ENCODE measurements around a stretch of chr5.

GRCh38 chr5:98929327-98930089 lies 701 bp upstream of the CHD1 start:
- PRO-cap: bidirectional peak, plus-strand start at chr5:98929494, minus-strand start at chr5:98929714

GRCh38 chr5:98947553-98947810 lies 18.7 kb upstream of the CHD1 start:
- PRO-cap: no peak

GRCh38 chr5:100595229-100595869 lies 60.2 kb downstream of the FAM174A start:
- PRO-cap: no peak

GRCh38 chr5:100827155-100828002 lies 75.7 kb downstream of the ST8SIA4 start:
- PRO-cap: no peak

- PRO-cap: no peak
Measured at GRCh38 chr5:102531491-102531889, 32.7 kb upstream of the SLCO6A1 start.

DNA sequence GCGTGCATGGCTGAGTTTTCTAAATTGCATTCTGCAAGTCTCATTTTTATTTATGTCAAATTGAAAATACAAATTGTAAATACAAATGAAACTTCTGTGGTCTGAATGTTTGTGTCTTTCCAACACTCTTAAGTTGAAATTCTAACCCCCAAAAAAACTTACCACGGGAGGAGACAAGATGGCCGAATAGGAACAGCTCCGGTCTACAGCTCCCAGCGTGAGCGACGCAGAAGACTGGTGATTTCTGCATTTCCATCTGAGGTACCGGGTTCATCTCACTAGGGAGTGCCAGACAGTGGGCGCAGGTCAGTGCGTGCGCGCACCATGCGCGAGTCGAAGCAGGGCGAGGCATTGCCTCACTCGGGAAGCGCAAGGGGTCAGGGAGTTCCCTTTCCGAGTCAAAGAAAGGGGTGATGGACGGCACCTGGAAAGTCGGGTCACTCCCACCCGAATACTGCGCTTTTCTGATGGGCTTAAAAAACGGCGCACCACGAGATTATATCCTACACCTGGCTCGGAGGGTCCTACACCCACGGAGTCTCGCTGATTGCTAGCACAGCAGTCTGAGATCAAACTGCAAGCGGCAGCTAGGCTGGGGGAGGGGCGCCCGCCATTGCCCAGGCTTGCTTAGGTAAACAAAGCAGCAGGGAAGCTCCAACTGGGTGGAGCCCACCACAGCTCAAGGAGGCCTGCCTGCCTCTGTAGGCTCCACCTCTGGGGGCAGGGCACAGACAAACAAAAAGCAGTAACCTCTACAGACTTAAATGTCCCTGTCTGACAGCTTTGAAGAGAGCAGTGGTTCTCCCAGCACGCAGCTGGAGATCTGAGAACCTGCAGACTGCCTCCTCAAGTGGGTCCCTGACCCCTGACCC lies 83.8 kb upstream of the PAM start:
- PRO-cap: no peak

DNA sequence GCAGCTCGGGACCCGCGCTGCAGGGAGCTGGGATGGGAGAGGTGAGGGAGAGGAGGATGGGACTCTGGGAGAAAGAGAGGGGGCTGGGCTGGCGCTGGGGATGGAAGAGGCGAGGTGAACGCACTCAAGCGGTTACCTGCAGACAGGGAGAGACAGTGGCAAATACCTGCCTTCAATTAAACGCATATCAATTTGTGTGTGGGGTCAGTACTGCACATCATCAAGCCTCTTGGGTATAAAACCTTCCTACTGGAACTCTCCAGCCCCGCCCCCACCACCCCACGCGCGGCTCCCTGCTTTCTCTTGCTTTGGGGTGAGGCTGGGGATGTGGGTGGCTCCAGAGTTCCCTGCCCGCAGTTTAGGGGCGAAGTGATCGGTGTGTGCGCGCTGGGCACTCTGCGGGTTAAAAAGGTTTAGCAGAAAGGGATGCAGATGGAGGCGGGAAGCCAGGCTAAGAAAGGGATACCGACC lies 1.0 kb upstream of the PAM start:
- PRO-cap: no peak

GRCh38 chr5:102755741-102755897 lies 514 bp downstream of the PAM start:
- PRO-cap: bidirectional peak, plus-strand start at chr5:102755788, minus-strand start at chr5:102755797

DNA sequence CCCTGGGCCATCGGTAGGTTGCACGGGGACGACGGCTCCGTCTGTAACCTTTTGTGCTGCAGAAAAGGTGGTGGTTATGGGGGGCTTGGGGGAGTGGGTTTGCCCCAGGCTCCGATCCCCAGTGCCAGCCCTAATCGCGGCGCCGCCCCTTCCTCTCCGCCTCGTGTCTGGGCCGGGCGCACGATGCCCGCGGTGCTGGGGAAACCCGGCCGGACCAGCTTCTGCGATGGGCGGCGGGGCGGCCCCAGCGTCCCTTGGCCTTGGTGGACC lies 256 bp downstream of the MACIR start:
- PRO-cap: bidirectional peak, plus-strand start at position 159 of the sequence, minus-strand start at position 48 of the sequence

- PRO-cap: no peak
Measured at GRCh38 chr5:103275926-103276556, 17.5 kb downstream of the MACIR start.

- PRO-cap: no peak
Measured at GRCh38 chr5:103561431-103561955, 1.1 kb downstream of the NUDT12 start.

GRCh38 chr5:107464447-107464758 lies 206.3 kb downstream of the EFNA5 start:
- PRO-cap: no peak

DNA sequence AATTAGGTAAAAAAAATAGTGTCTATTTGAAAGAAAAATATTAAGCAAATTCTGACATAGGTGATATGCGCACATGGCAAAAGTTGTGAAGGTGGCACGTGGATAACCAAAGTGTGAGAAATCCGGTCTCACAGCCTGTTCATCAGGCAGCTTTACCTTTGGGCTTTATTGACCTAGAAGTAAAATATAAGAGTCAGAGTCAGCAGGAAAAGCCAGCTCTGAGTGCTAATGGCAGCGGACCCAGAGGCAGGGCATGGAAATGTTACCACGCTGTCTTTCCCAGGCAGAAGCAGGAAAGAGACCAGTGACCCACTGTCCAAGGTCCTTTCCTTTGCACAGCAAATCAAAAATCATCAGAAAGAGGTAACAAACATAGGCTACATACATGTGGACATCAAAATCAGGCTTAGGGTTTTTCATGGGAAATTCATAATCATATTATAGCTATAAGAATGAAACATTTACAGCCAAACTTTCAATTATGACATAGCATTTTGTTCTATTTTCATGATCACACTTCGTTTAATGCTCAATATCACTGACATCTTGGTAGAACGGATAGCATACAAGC lies 203.1 kb downstream of the EFNA5 start:
- PRO-cap: no peak

DNA sequence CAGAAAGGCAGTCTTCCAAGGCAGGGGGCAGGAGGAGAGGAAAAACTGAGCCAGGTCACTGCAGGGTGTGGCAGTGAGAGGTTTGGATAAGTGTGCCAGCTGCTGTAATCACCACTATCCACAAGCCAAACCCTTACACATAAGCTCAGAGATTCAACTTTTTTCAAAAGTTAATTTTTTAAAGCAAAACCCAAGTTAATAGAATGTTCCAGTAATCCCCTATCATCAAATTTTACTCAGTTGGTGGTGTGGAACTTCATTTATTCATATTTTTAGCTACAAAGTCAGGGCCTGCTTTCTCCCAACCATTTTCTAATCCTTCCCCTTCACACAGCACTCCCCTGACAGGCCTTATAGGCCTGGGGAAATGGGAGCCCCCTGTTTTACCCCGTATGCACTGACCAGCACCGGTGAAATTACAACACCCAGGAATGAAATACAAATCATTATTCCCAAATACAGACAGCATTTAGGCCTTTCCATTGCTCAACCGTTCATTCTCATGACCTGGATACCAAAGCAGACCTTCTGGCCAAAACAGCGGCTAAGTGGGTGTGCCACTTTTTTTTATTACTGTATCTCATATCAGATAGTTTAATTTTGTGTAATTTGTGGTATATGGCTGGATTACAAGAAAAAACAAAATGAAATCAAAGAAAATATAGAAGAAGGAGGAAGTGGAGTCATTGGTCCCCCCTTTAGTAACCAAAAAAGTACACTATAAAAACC lies 76.2 kb downstream of the EFNA5 start:
- PRO-cap: no peak

DNA sequence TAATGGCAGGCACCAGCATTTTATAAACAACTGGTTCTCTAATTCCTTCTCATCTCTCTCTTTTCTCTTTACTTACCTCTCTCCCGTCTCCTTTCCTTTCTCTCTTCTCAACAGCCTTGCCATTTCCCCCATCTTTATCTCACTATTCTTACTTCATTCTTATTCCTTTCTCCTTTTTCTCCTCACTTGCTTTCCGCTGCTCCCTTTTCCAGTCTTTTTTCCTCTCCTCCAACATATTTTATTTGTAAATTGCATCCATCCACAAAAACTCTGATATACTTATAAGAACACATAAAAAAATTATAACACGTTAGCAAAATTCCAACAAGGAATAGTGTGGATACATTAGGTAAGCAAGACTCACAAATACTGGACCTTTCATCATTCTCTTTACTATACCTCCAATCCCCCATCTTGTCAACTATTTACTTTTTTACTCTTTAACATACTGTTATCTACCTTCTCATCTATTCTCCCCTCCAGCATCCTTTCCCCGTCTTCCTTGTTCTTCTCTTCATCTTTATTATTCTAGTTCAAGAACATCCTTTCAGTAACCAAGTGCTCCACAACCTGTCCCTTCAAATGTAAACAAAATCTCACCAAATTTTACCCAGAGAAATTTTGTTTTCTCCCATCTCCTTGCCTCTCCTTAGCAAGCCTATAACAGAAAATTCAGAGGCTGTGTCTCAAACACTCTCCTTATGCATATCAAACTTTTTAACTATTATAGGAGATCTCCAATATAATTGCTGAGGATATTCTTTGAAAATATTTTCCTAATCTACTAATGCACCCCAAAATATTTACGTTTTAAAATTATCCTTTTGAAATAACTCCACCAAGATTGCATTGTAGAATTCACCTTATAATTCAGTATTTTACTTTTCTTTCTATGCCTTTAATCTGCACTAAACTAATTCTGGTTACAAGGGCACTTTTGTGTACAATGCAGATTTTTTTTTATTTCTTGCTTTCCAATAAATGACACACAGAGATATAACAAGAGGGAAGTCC lies 38.4 kb downstream of the EFNA5 start:
- PRO-cap: no peak

DNA sequence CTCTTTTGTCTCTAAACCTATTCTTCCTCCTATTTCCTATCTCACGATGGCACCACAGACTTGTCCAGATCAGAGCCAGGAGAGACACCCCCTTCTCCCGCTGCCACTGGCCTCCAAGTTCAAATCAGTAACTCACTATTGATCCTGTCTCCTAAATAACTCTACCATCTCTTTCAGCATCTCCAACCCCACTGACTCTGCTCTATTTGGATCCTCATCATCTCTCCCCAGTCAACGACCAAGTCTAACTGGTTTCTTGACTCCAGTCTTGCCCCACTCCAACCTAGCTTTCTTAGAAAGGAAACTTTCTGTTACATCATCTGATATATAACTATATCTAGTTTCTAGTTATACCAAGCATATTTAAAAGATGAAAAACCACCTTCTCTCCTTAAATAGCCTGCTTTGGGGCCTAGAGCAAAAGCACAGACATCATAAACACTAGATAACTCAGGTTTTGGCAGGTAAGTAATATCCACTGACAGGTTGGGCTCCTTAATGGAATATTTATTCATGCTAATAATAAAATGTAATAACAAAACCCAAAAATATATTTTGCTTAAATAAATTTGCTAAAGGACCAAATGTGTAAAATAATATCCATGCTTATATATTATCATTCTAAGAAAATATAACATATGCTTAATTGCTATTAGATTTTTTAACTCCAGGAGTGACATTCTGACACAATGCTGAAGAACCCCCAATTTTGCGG lies 233.6 kb upstream of the EFNA5 start:
- PRO-cap: no peak

- PRO-cap: no peak
Measured at GRCh38 chr5:107942497-107943272, 271.9 kb upstream of the EFNA5 start.

DNA sequence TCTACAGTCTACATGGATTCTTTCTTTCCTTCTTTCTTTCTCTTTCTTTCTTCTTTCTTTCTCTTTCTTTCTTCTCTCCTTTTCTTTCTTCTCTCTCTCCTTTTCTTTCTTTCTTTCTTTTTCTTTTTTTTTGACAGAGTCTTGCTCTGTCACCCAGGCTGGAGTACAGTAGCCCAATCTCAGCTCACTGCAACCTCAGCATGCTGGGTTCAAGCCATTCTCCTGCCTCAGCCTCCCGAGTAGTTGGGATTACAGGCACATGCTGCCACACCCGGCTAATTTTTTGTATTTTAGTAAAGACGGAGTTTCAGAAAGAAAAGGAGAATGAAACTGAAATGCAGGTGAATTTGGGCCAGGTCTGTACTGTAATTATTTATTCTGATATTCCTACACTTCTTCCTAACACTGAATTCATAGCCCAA lies 323.5 kb downstream of the FBXL17 start:
- PRO-cap: no peak

DNA sequence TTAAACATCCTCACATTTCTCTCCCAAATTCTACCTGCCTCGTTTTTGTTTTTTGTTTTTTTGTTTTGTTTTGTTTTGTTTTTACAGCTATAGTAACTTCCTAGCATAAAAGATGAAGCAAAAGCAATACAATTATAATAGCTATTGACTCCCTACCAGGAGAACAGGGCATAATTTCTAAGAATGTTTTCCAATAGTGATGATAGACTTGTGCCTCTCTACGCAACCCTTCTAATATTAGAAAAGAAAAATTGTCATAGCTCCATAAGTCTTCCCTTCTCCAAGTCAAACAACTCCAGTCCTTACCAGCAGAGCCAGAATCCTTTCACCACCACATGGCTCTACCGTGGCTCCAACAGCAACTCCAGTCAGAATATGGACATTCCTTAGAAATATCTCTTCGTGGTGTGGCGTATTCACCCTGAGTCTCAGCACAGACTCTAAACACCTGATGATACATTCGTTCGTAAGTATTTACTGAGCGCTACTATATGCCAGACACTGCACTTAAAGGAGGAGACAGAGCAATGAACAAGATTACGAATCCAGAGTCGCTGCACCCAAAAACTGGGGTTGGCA lies 3.5 kb downstream of the FBXL17 start:
- PRO-cap: no peak

- PRO-cap: no peak
Measured at GRCh38 chr5:109091208-109092089, 318.3 kb downstream of the PJA2 start.